Measurements from ENCODE around the gene FAM117B.

GRCh38 chr2:201380309-201381177 lies 23.4 kb upstream of the FLACC1 start:
- PRO-cap, 2 experiments: no peak in any of the 2 experiments

GRCh38 chr2:201407187-201407675 lies 44.0 kb downstream of the TRAK2 start:
- PRO-cap, 2 experiments: no peak in any of the 2 experiments

- PRO-cap, 2 experiments: no peak in any of the 2 experiments
These were observed 742 bp upstream of the TMEM237 start for GRCh38 chr2:201643798-201644692.

- PRO-cap, 2 experiments: no peak in any of the 2 experiments
These were observed 592 bp downstream of the MPP4 start for GRCh38 chr2:201697952-201698151.

DNA sequence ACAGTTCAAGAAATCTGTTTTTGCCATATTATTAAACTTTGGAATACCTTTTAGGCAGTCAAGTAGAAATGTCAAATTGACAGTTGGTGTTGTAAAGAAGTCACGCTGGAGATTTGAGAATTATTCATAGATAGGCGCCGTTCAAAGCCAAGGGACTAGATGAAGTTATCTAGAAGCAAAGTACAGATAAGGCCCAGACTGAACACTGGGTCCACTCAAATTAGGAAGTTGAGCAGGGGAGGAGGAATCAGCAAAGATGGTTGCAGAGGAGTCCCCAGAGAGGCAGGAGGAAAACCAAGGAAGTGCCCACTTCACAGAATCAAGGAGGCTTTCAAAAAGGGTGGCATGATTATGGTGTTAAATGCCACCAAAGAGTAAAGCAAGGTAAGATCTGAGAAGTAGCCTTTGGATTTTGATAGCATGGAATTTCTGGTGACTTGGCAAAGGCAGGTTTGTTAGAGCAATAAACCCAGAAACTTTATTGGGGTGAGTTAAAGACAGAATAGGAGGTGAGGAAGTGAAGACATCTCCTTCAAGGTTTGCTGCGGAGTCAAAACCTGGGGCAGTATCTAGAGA lies 9.6 kb upstream of the ALS2 start:
- PRO-cap, 2 experiments: no peak in any of the 2 experiments

DNA sequence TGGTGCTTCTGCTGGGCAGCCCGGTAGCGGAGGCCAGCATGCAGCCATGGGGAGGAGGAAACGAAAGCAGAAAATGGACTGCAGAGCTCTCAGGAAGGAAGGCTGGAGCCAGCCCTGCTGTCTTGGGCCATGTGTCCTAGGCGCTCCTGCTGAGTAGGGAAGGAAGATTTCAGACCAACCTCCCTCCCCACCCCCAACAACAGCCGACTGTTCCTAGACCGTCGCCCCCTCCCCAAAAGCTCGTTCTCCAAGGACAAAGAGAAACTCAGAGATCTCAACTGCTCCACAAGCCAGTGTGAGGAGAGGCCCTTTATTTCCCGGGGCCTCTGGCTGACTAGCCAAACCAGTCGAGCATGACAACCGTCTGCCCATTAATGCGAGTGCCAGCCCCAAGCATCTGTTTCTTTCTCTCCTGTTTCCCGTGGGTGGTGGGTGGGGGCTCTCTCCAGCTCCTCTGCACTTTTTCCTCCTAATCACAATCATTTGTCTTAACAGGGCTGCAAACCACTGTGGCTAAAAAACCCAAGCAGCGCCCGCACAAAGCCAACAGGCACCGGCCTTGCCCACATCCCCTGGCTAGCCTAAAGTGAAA lies 66.7 kb upstream of the FZD7 start:
- PRO-cap, 2 experiments: no peak in any of the 2 experiments

DNA sequence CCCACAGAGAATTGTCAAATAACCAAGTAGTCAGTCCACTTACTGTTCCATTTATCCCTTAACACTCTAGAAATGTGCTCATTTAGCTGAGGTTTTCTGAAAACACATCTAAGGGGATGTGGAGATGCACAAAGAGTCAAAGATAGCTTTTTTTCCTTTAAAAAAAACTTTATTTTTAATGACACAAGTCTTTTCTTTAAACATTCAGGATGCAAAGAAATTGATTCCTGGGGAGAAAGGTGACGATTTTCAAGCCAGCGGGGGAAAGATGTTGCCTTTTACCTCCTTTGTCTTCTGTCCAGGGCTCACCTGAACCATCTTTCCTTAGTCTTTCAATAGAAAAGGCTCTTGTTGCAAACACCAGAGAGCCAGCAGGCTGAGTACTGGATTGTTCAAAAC lies 55.6 kb upstream of the FZD7 start:
- PRO-cap, 2 experiments: no peak in any of the 2 experiments

DNA sequence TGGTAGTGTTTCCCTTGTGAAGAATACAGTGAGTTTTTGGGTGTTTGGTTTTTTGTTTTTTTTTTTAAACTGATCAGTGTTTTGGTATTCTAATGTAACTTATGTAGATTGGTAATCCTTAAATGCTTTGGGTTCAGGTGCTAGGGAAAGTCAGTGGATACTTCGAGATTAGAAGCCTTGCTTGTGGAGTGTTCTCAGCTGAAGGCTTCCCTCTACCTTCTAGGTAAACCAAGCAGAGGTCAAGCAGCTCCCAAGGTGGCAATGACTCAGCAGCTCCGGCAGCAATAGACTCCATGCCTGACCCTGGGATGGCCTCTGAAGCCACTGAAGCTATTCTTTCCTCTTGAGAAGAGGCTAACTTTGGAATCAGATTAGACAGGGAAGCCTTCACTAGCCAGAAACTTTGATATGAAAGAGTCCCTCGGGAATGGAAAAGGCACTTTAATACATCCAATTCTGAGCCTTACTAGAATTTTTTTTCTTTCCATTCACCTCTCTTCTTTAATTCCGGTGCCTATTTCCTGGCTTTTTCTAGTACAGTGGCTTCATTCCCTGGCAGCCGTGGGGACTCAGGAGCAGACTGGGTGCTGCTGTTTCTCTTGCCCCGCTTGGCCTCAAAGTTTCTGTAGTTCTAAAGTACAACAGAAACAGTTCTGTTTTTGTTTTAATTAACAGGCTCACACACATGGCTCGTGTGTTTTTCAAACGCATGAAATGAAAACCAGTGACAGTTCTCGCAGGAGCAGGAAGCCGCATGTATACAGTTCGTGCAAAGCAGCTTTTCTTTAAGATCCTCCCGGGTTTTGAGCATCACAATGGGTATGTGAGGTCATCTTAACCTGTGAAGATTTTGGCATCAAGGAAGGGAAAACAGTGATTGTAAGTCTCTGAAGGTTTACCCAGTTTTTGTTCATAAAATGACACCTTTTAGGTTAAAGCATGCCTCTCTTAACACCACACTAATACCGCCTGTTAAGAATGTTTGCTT lies 5.5 kb downstream of the FZD7 start:
- PRO-cap, 2 experiments: no peak in any of the 2 experiments

DNA sequence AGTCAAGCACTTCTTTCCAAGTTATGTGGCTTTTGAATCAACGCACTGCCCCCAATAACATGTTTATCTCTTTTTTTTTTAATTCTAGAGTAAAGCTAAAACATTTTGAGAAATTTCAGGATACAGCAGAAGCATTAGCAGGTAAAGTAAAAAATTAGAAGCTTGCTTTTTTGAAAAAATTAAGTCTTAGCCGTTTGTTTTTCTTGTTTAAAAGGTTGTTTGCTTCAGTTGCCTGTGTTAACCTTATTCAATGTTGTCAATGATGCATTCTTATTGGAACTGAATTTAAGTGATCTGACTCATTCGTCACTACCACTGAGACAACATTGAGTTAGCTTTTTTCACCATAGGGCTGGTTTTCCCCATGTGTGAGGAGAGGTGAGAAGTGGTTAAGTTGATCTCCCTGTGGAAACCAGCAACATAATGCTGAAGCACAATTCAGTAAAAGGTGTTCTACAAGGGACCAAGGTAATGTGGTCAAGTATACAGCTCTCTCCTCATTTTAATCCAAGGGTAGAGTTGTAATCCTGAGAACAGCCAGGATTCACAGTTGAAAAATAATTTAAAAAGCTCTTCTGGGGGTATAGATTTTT lies 12.4 kb downstream of the NOP58 start:
- PRO-cap, 2 experiments: no peak in any of the 2 experiments

GRCh38 chr2:202379407-202379913 lies 3.3 kb downstream of the BMPR2 start:
- PRO-cap, 2 experiments: no peak in any of the 2 experiments

- PRO-cap, 2 experiments: peak in 2 of 2 experiments; most common plus-strand start chr2:202634981 (in 2)
These were observed at the start of gene FAM117B for GRCh38 chr2:202634269-202635239. Gene FAM117B (plus strand): TSS chr2:202634969.

DNA sequence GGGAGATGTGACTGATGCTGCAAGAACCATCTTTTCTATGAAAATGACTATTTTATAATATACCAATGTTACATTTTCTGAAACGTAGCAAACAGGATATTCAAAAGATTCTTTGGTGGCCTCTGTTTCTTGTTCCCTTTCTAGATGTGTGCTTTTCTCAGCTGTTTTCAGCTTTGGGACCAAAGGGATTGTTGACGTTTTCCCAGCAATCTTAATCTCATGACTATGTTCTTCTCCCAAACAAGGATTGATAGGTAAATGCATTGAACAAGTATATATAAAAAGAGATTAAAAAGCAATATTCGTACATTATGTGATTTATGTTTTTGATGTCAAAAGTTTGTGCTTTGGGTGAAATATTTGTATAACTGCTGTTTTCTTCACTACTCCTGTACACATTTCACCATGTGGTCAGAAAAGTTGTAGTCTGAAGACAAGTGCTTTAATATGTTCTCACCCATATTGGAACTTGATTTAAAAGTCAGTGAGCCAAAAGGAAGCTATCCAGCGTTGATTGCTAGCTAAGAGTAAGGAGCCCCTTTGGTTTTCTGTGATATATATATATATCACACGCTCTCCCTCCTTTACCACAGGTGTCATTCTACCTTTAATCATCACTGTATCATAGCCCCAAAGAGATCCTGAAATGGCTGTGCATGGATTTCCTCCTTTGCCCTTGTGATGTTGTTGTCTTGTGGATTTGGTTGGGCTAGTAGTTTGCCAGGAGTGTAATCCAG lies 105.3 kb downstream of the ICA1L start:
- PRO-cap, 2 experiments: no peak in any of the 2 experiments

DNA sequence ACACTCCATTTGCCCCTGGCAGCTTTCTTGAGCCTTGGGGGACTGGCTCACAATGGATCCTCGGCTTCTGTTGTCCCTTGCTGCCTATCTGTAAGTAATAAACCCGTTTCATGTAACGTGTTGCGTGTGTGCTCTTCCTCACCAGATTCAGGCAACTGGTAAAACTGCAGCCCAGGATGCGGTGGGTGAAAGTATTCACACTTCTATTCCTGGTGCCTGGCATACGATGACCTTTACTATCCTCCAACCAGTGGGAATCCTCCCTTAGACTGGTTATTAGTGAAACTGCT lies 13.6 kb upstream of the ICA1L start:
- PRO-cap, 2 experiments: no peak in any of the 2 experiments

- PRO-cap, 2 experiments: no peak in any of the 2 experiments
These were observed 1.1 kb upstream of the RAPH1 start for GRCh38 chr2:203536190-203536704.

GRCh38 chr2:203649815-203650374 lies 56.5 kb upstream of the CD28 start:
- PRO-cap, 2 experiments: no peak in any of the 2 experiments

- PRO-cap, 2 experiments: no peak in any of the 2 experiments
These were observed 22.4 kb upstream of the CD28 start for GRCh38 chr2:203683867-203684548.

DNA sequence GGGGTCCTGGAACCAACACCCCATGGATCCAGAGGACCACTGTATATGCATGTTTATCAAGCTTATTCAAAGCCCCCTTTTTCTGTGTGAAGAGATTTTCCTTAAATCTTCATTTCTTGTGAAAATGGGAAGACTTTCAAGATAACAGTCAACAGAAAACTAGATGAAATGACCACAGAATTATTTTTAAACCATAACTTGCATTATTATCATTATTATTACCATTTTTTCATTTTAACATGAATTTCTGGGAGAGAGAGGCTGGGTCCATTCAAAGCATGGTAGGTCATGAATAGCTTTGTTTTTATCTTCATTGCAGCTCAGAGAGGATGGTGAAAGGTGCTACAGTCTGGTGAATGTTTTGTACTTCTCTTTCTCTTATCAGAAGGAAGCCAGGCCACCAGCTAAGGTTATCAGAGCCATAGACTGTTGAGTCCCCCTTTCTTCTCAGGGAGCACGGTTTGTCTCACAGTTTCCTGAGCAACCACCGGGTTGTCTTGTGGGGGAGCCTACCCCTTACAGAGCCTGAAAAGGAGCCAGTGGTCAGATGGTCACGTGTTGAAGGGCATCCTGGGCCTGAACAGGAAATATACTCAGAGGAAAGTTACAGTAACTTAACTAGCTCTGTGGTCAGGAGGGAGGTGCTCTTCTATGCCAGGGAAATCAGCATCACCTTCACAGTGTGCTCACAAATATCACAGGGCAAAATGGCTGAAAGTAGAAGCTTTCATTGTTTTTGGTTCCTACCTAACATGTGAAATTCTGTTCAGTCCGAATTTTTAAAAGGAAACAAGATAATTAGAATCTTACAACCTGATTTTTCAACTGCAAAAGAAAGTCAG lies 11.5 kb downstream of the CD28 start:
- PRO-cap, 2 experiments: no peak in any of the 2 experiments

- PRO-cap, 2 experiments: no peak in any of the 2 experiments
These were observed 4.5 kb downstream of the CTLA4 start for GRCh38 chr2:203872070-203872429.

GRCh38 chr2:204498835-204499117 lies 46.5 kb upstream of the PARD3B start:
- PRO-cap, 2 experiments: no peak in any of the 2 experiments

DNA sequence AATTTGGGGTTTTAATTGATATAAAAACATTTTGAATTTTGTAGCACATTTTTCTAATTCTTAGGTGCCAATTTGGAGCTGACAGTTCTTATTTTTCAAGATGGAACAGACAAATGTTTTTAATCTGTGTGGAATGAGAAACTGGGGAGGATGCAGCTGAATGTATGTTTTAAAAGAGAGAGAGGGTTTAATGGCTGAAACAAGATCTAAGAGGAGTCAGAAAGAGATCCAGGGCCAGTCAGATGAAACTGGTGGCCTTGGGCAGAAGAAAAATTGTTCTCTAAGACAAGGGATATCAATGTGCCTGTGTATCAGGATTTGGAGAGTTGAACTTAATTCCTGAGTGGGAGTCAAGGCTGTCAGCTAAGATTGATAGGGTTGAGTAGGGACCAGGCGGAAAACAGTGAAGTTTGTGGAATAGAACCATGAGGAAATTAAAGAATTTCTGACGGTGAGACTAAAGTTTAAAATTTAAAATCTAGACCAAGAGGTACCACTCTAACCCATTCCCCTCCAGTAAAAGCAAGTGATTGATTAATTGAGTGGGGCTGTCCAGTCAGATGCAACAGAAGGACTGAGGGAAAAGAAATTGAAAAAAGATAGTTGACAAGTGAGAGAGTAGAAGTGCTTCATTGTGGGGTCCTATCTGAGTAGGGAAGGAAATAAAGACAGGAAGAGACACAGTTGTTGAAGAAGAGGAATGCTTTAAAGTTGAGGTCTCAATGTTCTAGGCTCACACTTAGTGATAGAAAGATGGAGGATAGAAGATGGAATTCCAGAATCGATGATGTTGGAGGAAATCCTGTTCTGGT lies 199.3 kb downstream of the PARD3B start:
- PRO-cap, 2 experiments: no peak in any of the 2 experiments

Measured in Metastatic Liver Carcinoma in the Lung (tissue), 2 donors.